SP-49 (cell line): ENCODE measurements around the gene INSYN2B.

DNA sequence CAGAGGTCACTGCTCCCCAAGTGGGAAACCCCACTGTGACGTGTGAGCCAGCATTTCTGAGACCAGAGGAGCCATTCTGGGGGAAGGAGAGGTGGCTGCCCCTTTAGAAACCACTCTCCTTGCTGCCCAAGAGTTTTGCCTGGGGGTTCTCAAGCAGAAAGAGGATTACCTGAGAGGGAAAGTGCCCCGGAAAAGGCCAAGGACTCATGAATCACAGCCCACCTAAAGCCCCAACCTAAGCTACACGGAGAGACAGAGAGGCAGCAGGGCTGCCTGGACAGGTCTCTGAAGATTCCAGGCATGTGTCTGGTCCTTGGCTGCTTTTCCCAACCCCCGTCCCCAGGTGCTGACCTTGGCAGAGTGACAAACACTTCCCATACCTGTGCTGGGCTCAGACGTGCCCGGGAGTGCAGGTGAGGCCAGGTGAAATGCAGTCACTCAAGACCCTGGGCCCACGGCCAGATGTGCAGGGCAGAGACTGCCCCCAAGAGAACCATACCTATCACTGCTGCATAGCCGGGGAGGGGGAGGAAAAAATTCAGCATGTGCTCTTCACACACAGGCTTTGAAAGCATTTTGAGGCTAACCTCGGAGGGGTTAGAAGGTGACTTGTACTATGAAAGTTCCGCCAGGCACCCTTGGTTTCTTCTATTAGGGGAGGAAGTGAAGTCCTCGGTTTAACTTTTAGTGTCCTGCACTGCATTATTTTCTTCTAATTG is 22.7 kb downstream of the CCNJL start:
- PRO-cap: no peak

DNA sequence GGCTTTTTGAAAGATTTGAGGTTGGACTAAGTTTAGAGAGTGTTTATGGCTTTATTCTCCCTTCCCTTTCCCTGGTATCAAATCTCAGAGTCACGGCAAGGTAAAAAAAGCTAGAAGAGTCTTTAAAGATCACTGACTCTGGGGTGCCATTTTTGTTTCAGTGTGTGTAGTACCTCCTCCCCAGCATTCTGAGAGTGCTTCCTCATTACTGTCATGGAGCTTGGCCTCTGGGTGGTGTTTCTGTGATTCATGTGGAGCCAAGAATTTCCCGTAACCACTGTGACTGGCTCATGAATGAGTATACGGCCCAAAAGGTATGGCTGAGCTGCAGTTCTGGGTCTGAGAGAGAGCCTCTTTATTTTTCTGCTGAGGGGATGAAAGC is 85.5 kb downstream of the PTTG1 start:
- PRO-cap: no peak

DNA sequence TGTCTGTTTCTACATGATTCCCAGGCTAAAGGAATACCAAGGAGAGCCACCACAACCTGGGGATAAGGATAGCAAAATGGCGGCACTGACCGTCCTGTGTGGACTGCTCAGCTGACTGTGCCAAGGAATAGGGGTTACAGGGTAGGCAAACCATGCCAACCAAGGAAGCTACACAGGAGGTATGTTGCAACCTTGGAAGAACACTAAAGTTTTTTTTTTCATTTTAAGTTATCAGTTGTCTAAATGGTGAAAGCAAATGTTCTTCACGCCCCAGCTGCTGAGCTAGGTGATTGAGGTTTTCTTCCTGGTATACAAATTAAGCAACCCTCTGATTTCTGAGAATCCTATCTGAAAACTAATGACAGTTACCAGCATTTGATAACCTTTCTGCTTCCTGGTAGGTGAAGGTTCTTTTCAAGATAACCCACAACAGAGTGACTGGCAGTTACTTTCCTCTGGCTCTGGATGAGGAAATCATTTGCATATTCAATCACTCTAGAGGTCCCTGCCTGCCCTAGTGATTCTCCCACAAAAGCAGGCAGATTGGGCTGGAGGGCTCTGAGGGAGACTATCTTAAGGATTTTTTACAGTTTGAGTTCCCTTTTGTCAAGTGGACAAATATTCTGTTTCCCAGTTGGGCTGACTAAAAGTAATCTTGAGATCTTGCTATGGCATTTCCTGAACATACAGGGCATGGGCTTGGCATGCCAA is 194.9 kb downstream of the ATP10B start:
- PRO-cap: no peak

GRCh38 chr5:160693931-160694447 is 158.0 kb downstream of the ATP10B start:
- PRO-cap: no peak

DNA sequence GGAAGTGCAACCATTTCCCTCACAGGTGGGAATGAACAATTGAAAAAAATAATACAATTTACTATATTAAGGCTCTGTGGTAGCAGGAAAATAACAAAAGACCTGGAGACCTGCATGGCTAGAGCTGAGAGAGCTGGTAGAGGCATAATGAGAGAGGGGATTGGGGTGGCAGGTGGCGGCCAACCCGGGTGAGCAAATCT is 86.7 kb upstream of the ATP10B start:
- PRO-cap: no peak

GRCh38 chr5:161269016-161269414 is 277.5 kb downstream of the GABRB2 start:
- PRO-cap: no peak

GRCh38 chr5:163915406-163916221 is 410.2 kb downstream of the MAT2B start:
- PRO-cap: no peak

GRCh38 chr5:167270947-167271492 is 292.2 kb downstream of the TENM2 start:
- PRO-cap: no peak

- PRO-cap: no peak
Observed at GRCh38 chr5:167934930-167935316, 356.5 kb upstream of the WWC1 start.

GRCh38 chr5:167943947-167944439 is 347.5 kb upstream of the WWC1 start:
- PRO-cap: no peak

DNA sequence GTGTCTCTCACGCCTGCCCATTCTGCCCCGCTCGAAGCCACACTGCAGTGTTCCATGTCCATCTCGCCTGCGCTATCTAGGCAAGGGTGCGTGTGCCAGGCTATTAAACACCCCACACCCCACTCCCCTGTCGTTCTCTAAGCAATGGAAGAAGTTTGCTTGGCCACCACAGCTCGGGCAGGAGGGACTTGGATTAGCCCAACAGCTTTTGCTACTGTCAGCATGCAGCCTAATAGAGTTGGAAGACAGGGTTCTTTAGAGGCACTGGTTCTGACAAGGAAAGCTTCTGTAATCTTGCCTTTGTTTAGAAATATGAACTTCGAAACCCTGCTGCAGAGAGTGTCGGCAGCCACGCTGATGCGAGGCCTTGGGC is 268.6 kb upstream of the WWC1 start:
- PRO-cap: no peak

GRCh38 chr5:168401736-168402582 is 84.3 kb upstream of the RARS1 start:
- PRO-cap: no peak

GRCh38 chr5:168562238-168562543 is 17.0 kb downstream of the PANK3 start:
- PRO-cap: no peak

DNA sequence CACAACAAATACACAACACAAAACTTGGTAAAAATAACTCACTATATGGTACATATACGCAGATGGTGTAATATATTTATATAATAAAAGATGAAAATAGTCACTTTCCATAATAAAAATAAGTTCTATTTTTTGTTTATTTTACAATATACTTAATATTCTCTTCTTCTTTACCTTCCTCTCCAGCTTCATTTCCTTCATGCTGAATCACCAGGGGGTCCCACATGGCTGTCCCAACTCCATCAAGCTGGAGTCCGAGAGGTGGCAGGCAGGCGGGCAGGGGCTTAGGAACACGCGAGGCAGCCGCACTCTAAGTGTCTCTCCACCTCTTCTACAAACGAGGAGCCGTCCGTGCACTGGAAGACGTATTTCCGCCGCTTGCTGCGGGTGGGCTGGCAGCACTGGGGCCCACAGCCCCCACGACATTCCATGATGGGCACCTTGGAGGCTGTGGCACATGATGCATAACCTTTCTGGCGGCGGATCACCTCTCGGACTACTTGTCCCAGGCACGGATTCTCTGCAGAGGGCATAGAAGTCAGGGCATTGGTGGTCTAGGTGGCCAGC is 87.1 kb upstream of the PANK3 start:
- PRO-cap: no peak

DNA sequence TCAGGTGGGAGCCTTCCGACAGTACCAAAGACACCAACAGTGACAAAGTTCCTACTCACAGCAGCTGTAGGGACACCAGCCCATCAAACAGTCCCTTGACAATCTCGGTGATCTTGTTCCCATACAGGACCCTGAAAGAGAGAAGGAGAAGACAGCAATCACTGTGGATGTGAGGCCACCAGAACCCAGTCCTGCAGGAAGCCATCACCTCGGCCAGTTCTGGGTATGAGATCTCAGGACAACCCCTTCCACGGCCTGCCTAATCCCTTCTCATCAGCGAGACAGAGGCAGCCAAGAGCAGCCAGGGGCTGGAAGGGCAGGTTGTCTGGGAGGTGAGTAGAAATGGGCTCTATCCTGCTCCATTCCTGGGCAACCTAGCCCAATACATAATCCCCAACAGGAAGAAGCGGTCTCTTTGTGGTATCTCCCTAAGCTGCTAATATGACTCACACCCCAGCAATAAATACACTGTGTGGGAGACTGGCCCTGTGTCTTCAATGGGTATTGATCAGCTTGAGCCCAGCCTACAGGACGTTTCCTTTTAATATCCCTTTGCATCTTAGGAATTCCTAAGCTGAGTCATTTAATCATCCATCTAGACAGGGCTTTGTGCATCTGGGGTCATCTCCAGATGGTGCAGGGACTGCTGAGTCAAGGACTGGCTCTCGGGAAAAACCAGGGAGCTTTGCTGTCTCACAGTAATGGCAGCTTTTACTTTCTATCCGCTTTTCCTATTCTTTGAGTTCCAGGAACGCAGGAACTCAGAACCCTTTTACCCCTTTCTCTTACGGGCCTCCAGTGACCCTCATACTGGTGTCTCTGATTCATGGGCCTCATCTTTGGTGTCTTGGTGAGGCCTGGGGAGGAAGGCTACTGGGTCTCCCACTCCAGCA is 206.9 kb upstream of the PANK3 start:
- PRO-cap: no peak

GRCh38 chr5:169593050-169593685 is 9.6 kb downstream of the SPDL1 start:
- PRO-cap: no peak

DNA sequence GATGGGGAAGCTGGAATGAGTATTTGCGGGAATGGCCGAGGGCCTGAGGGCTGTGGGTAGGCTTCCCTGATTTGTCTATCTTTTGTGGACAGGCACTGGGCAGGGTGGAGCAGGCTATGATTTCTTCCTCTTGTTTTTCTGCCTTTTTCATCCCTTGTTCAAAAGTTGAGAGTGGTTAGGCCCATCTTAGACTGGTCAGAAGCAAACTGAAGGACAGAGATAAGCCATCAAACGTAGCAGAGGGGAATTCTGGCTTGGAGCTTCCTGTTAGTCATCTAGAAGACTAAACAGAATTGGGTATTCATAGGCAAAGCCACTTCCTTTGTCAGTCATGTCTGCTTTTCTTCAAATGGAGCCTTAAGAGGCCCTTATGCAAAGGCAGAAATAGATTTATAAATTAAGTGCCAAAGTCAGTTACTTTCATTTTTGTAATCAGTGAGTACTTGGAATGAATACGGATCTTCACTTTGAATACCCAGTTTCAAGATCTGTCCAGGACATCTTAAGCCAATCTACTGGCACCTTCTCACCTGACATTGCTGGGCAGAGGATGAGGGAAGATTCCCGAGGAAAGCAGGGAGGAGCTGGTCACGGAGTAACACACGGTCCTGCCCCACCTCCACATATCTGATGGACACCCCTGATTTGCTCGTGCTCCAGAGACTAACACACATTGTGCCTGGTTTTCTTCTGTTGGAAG is 14.0 kb downstream of the DOCK2 start:
- PRO-cap: no peak

DNA sequence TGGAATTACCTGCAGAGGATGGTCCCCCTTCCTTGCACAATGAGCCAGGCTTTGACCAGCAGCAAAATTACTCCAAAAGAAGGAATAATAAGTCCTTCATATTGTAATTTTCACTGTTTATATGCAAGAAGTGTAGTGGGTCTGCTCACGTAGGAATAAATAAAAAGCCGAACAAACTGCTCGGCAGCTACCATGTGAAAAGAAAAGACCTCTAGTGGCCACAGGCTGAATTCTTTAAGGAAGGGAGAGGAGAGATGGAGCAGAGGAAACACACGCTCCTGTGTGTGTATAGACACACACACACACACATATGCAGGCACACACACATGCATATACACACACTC is at the start of gene INSYN2B:
Gene INSYN2B (minus strand): TSS at position 209 of the 344 bp plus-strand sequence.
- PRO-cap: no peak

DNA sequence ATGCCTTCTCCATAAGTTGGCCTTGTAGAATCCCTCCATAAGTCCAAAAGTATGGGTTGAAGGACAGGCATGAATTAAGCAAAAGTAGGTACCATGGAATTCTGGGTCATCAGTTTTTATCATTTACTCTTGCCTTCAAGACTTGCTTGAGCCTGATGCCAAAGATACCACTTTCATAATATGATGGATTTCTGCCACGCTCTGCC is 16.3 kb upstream of the FOXI1 start:
- PRO-cap: no peak

DNA sequence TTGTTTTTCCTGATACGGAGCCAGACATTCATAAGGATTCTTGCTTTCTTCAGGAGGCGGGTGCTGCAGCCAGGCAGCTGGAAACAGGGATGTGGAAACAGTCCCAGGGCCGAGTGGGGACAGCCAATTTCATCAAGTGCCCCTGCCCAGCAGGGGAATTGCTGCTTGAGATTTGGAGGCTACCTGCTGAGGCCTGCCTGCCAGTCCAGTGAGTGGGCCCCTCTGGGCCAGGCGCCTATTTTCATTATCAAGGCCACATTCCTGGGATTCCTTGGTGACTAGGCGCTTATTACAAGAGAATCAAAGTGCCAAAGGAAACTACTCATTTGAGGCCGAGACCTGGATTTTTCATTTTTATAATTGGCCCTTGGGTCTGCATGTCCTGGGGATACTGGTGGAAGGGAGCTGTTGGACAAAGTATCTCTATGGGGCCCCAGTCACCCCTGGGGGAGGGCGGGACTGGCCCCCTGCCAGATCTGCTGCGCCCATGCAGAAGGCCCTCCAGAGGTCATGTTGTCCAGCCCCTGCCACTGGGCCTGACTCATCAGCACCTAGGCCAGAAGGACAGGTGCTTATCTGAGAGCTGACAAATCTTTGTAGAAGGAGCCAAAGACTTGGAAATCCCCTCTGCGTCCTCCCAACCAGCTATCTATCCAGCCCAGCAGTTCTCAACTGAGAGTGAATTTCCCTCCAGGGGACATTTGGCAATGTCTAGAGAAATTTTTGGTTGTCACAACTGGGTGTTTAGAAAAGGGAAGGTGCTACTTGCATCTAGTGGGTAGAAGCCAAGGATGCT is 45.5 kb downstream of the FOXI1 start:
- PRO-cap: no peak